CMK (cell line): ENCODE data around the genes MRPS34, NPW and DNASE1L2.

- RRBS: 2% methylated on average over 8 of the region's 36 CpGs
Measured at GRCh38 chr16:1773072-1773341, at the start of gene MRPS34. Gene MRPS34, minus strand, starts transcription at chr16:1773134.

DNA sequence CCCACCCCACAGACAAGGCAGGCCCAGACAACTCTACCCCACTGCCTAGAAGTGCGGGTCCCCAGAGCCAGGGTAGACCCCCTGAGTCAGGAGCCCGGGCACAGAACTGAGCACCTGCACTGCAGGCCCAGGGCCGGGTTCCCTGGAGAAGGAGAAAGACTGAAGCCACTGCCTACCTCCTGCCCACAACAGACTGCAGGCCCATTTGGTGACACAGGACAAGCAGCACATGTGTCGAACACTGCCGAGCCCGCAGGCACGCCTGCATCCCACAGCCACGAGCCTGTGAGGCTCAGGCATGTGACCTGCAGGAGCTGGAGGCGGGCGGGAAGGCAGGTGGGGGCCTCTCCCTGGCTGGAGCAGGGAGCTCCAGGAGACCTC, 2.8 kb downstream of the SPSB3 start:
- RRBS: no CpG with 5 or more reads among the region's 10 CpGs

DNA sequence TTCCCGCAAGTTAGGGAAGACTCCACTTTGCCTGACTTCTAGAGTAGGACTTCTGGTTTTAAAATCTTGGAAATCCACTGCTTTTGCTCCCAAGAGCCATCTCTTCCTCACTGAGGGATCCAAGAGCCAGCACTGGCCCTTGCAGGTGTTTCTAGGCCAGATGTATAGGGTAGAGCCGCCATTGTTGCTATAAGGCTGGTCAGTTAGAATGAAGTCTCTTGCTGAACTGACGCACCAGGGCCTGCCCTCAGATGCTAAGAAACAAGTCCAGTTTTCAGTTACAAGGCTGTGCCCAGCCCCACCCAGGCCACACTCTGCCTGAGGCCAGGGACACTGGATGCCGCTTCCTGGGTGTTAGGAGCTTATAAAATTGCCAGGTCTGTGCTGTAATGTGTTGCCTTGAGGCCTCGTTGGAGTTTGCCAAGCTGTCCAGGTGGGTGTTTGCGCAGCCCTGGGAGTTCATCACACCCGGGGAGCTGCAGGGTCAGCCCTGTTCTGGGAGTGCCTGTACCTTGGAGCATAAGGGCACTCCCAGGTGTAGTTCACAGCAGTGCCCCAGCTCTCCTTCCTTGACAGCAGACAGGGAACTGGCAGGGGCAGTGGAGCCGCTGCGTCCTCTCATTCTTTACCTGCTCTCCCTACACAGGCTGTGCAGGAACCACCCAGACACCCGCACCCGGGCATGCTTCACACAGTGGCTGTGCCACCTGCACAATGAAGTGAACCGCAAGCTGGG, 1.4 kb downstream of the GFER start:
- RRBS: no CpG with 5 or more reads among the region's 12 CpGs

GRCh38 chr16:2019398-2020435, at the start of gene NPW:
Gene NPW, plus strand, starts transcription at chr16:2019785.
- RRBS: 32% methylated on average over 35 of the region's 95 CpGs

GRCh38 chr16:2034530-2035013, 7.9 kb downstream of the NHERF2 start:
- RRBS: no CpG with 5 or more reads among the region's 18 CpGs

DNA sequence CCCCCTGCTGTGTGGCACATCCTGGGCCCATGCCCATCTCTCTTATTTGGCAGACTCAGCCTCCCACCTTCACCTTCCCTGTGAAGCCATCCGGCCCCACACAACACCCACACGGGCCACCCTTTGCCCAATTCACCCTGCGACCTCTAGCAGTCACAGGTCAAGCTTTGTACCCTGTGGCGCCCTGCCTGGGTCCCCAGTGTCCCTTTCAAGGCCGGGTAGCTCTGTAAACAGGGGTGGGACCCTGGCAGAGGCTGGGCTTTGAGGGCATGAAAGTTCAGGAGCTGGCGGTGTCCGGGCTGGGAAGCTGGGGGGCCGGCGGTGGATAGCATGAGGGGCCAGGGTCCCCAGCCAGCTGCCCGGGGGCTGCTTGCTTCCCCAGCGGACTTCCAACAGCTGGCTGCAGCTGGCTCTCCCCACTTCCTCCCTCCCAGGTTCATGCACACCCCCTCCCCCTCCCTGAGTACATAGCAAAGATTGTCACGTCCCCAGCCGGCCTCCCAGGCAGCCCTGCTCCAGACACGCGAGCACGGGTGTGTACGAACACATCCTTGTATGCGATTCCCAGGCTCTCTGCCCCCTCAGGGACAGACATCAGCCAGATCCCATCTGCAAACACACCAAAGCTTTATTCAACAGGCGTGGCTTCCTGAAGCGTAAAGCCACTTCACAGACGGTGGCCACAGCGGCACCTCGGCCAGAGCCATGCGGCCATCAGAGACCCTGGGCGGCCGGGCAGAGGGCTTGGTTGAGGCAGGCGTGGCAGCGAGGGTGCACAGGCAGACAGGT, 8.2 kb downstream of the NTHL1 start:
- RRBS: 43% methylated on average over 6 of the region's 28 CpGs

DNA sequence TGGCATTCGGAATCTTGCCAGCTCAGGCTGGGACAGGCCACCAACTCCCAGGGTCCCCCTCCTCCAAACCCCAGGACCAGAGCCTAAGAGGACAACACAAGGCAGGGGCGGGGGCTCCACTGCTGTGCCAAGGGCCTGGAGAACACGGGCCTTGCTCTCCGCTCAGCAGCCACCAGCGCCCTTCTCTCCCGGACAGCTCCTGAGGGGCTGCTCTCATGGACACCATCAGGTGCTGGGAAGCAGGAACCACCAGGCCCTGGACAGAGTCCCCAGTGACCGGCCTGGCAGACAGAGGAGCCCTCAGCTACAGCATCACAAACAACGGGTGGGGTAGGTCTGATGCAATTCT, 2.0 kb downstream of the PKD1 start:
- RRBS: no CpG with 5 or more reads among the region's 8 CpGs

- RRBS: no CpG with 5 or more reads among the region's 18 CpGs
Measured at GRCh38 chr16:2174549-2175141, 19.1 kb downstream of the TRAF7 start.

DNA sequence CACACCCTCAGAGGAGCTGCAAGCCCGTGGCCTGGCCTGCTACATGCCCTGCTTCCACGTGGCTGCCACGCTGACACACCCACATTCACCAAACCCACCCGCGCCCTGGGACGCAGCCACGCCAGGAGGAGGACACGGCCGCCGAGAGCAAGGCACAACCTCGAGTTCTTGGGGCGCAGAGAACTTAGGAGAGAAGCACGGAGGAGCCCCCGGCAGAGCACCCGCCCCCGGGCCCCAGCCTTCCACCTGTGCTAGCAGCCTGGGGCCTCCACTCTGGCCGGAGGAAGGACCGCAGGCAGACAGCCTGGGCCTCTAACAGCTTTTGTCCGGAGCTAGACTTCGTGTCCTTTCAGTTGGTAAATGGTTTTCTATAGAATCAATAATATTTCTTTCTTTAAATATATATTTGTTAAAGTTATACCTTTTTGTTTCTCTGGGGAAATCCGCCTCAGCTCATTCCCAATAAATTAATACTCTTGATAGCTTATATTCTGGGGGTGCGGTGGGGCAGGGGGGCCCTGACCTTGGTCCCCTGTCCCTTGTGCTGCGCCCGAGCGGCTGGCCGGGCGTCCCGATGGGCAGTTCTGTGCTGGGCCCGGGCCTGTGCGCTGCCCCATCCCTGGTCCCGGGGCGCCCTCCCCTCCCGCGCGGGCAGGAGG, 18.6 kb downstream of the CASKIN1 start:
- RRBS: 98% methylated on average over 4 of the region's 35 CpGs

DNA sequence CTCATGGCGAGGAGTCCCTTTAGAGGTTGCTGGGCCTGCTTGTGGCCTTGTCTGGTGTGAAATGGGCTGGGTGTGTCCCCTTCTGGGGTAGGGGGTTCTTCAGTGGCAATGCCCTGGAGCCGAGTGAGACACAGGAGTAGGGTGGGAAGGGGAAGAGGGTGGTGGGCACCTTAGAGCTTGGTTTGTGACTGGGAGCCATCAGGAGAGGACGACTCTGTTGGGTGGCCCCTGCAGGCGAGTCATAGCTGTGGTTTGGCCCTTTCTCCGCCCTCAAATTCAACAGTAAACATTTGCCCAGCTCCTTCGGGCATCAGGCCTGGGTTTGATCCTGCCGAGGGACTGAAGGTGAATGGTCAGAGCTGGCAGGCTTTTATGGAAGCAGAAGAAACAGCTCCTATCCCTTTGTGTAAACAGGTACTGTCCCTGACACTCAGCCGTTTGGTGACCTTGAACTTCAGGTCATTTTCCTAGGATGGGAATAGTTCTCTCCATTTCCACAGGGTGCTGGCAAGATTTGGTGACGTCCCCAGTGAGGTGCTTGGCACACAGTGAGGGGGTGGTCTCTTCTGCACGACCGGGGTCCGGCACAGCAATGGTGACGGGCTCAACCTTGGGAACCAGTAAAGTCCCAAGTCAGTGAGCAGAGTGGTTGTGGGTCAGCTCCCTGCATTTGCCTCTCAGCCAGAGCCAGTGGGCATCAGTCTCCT, 3.0 kb downstream of the E4F1 start:
- RRBS: no CpG with 5 or more reads among the region's 13 CpGs

DNA sequence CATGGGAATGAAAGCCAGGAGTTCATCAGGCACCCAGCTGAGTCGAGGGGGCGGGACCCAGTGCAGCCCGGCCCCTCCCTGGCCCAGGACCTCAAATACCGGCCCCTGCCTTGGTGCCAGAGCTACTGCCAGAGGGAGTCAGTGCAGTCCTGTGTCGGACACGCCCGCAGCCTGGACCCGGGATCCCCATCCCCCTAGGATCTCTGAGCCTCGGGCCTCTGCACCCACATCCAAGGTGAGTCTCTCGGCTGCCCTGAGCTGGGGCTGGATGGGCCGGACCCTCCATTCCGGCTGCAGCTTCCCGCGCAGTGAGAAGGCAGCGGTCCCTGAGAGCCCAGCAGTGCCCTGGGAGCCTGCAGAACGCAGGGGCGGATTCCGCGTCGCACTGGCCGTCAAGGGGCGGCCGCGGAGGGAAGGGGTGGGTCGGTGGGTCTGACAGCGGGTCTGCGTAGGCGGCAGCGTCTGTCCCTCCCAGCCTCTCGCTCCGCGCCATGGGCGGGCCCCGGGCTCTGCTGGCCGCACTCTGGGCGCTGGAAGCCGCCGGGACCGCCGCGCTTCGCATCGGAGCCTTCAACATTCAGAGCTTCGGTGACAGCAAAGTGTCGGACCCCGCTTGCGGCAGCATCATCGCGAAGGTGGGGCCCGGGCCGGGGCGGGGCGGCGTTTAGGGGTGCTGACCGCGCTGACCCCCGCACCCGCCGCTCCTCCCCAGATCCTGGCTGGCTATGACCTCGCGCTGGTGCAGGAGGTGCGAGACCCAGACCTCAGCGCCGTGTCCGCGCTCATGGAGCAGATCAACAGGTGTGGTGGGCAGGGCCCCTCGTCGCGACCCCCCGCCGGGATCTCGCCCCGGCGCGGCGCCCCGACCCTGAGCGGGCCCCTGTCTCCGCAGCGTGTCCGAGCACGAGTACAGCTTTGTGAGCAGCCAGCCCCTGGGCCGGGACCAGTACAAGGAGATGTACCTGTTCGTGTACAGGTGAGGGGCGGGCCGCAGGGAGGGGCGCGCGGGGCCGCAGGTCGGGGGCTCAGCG, at the start of gene DNASE1L2:
DNASE1L2 (plus strand) TSS at position 119 of the 1,031 bp plus-strand sequence.
- RRBS: 97% methylated on average over 31 of the region's 92 CpGs

DNA sequence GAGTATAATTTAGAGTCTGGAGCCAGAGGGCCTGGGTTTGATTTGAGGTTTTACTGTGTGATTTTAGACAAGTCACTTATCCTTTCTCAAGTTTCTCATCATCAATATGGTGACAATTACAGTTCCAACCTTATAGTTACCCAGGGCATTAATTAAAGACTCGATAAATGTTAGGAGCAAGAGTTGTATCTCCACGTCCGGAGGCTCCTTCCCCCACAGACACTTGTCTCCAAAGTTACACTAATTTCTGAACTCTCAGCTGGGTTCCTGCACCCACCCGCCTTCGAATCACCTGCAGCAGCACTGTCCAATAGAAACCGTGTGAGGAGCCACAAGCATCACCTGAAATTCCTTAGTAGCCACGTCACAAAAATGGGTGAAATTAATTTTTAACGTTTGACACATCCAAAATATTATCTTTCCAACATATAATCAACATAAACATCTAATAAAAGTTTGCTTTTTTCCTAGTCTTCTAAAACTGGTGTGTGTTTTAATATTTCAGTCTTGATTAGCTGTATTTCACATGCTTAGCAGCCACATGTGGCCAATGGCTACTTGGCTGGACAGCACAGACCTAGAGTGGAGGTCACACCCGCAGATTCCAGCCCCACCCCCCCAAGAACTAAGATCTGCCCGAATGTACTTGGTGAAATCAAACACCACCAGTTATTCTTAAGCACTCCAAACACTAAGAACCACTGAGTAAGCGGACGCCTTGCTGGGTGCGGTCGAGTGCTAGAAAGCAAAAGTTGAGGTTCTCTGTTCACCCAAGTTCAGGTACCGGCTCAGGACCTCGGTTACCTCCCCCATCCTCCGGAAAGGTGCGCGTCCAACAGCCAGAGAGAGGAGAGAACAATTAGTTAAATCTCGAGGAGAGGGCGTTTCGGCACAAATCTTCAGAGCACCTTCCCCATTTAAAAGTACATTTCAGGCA, 1.3 kb downstream of the RNPS1 start:
- RRBS: no CpG with 5 or more reads among the region's 22 CpGs

DNA sequence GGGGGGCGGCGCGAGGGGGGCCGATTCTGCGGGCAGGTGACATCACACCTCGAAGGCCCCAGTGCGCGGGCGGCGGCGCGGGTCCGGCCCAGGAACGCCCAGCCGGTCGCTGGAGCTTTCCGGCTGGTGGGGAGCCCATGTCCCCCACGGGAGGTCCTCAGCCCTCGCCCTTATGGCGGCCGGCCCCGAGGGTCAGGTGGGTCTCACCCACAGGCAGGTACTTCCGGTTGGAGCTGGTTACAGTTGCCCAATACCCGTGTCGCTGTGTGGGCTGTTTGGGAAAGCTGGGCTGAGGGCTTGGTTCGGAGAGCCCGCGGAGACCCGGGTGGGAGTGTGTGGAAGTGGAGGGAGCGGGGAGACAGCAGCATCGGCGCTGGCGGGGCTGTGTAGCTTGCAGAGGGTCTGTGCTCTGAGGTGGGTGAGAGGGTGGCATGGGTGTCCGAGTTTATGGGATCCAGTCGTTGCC, 805 bp downstream of the ATP6V0C start:
- RRBS: under 1% methylated on average over 11 of the region's 35 CpGs

GRCh38 chr16:2757723-2758387, 5.4 kb downstream of the SRRM2 start:
- RRBS: no CpG with 5 or more reads among the region's 13 CpGs

- RRBS: 96% methylated on average over 4 of the region's 29 CpGs
Measured at GRCh38 chr16:2761724-2762336, 9.4 kb downstream of the SRRM2 start.

GRCh38 chr16:2769391-2770415, 7.4 kb downstream of the ELOB start:
- RRBS: no CpG with 5 or more reads among the region's 36 CpGs

GRCh38 chr16:2772785-2773321, 4.2 kb downstream of the ELOB start:
- RRBS: no CpG with 5 or more reads among the region's 10 CpGs

DNA sequence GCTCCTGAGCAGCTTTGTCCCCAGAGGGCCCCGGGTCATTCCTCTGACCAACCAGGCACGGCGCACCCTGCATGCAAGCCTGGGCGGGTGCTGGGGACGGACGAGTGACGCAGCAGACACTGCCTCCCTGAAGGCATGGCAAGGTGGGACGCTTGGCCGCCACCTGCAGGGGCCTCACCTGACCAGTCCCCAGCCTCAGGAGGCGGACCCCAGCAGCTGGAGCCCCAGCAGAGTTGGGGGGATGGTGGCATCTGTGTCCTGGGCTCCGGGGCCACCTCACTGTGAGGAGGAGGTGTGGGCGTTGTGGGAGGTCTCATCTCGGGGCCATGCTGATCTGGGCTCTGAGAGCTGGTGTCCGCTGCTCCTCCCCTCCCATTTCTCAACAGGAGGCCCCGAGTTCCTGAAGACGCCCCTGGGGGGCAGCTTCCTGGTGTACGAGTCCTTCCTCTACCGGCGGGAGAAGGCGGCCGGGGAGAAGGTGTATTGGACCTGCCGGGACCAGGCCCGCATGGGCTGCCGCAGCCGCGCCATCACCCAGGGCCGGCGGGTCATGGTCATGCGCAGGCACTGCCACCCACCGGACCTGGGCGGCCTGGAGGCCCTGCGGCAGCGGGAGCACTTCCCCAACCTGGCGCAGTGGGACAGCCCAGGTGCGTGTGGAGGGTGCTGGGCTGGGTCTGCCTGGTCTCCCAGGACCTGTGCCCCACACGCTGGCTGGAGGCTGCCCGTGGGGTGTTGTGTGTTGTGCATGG, 25.2 kb downstream of the FLYWCH1 start:
- RRBS: no CpG with 5 or more reads among the region's 37 CpGs

- RRBS: no CpG with 5 or more reads among the region's 10 CpGs
Measured at GRCh38 chr16:2990945-2991298, 10.7 kb upstream of the PKMYT1 start.

GRCh38 chr16:3003575-3004676, 8.8 kb upstream of the CLDN9 start:
- RRBS: under 1% methylated on average over 38 of the region's 127 CpGs